UCH-1 (cell line): ENCODE data around the gene RPL38.

DNA sequence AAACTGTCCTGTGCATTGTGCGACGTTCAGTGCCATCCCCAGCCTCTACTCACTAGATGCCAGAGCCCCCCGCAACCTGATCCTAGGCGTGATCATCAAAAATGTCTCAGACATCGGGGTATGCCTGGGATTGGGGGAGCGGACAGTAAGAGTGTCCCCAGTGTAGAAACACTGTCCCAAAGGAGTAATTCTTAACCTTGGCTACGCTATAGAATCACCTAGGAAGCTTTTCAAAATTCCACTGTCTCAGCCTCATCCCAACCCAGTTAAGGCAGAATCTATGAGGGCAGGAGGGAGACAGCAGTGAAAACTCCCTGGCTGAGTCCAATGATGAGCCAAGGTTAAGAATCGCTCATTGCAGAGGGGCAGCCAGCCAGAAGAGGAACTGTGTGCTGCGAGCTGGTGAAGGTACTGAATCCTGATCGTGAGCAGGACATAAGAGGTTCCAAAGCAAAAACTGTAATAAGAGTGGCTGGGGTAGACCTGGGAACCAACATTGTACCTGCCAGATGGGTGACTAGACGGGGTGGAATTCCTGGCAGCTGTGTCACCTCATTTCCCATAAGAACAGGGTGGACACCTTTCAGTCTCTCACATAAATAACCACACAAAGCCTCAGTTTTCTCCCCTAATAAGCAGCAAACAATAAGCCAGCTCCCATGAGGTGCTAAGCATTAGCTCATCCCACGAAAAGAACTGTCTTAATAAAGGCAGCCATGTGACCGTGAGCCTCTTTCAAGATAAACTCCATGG, 290.2 kb downstream of the SOX9 start:
- RRBS: no CpG with 5 or more reads among the region's 13 CpGs

DNA sequence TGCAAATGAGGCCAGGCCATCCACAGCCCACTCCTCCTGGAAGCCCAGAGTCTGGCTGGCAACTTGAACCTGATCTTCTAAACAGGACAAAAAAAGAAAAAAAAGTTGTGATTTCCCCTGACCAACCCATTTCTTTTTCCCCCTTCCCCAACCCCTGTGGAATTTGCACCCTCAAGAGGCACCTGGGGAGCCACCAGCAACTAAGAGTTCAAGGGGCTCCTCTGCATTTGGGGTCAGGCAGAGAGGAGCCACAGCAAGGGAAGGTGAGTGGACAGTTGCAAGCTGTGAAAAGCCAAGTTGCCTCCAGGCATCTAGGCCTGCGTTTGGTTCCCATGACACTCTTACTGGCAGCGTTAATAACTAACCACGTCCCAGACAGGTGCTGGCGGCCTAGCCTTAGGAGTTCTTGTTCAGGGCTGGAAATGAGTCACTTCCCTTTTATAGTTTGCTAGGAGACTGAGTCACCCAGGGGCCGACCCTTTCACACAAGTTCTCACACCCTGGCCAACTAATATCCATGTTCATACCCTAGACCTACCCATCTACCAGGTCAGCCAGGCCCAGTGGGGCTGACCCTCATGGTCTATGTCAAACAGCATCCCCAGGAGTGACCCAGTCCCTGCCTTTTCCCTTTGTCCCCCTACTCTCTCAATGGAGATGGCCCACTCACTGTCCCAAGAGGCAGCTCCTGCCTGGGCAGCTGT, 300.3 kb downstream of the SOX9 start:
- RRBS: no CpG with 5 or more reads among the region's 5 CpGs

- RRBS: no CpG with 5 or more reads among the region's 11 CpGs
These were observed 306.6 kb downstream of the SOX9 start for GRCh38 chr17:72427230-72427927.

- RRBS: no CpG with 5 or more reads among the region's 4 CpGs
These were observed 354.3 kb downstream of the SOX9 start for GRCh38 chr17:72475002-72475566.

DNA sequence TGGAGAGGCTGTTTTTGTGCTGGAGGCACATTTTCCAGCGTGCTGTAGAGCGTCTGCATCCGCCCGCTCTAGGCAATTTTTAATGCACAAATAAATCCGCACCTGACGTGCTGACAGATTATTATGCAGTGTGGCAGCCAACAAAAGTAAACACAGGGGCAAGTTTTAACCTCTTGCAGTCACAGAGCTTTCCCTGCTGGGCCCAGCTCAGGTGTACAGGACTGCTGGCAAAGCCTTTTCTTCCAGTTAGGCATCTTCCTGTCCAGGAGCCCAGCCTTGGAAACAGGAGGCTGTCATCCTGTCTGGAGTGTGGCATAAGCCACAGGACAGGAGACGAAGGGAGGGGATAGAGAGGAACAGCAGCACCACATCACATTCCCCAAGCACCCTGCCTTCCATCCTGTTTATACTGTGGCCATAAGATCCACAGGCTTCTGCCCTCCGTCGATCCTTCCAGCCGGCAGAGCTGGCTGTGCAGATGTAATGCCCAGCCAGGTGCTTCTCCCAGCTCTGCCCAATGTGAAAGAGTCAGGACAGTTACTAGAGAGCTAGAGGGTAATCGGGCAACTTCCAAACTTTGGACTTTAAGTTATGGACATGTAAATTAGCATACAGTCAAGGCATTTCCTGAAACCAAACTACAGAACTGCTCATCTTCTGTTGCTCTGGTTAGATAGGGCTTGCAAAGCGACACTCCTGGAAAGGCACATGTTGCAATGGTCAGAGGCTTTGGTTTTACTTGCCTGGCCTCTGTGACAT, 368.4 kb downstream of the SOX9 start:
- RRBS: no CpG with 5 or more reads among the region's 12 CpGs

- RRBS: no CpG with 5 or more reads among the region's 10 CpGs
These were observed 432.0 kb downstream of the SOX9 start for GRCh38 chr17:72552734-72553307.

DNA sequence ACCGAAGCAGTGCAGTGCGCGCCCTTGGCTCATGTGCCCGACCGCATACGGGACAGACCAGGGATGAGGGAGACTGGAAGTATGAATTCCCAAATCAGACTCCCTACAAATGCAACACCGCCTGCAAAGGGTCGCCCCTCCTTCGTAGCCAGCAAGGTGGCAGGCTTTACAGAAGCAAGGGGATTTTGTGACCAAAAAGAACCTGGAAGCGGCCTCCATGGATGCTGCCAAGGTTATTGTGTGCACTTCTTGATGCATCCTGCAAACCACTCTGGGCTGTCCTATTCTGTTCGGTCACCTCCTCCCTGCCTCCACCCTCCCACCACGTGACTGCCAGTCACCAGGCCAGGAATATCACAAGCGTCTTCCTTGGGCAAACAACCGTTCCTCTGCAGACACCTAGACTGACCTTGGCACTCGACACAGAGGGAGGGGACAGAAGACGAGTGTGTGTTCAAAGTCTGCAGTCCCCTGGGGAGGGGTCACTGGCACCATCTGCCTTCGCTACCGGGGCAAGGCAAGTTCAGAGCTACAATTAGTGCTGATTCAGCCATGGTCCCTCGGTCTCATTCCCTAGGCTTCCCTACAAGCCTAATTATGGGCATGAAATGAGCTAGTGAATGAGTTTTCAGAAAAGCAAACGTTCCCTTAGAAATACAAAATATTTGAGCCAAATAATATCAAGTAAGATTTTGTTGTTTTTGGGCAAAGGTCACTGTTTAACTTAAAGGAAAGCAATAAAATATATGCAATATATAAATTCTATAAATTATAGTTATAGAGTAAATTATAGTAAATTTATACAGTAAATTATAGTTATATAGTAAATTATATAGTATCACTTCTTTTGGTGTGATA, 460.2 kb downstream of the SLC39A11 start:
- RRBS: no CpG with 5 or more reads among the region's 20 CpGs

GRCh38 chr17:72875762-72876111, 216.8 kb downstream of the SLC39A11 start:
- RRBS: no CpG with 5 or more reads among the region's 2 CpGs

DNA sequence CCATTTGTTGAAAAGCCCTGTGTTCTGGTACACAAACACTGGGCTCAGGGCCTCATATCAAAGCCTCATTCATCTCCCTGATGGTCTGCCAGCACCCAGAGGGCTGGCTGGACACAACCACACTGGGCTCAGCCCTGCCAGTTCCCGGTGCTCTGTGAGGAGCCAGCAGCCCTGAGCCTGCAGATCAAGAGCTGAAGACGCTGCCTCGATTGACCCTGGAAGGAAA, 2.6 kb downstream of the SLC39A11 start:
- RRBS: no CpG with 5 or more reads among the region's 3 CpGs

- RRBS: no CpG with 5 or more reads among the region's 3 CpGs
These were observed 4.8 kb downstream of the FAM104A start for GRCh38 chr17:73227333-73227834.

- RRBS: no CpG with 5 or more reads among the region's 6 CpGs
These were observed 5.6 kb downstream of the C17orf80 start for GRCh38 chr17:73237818-73238180.

DNA sequence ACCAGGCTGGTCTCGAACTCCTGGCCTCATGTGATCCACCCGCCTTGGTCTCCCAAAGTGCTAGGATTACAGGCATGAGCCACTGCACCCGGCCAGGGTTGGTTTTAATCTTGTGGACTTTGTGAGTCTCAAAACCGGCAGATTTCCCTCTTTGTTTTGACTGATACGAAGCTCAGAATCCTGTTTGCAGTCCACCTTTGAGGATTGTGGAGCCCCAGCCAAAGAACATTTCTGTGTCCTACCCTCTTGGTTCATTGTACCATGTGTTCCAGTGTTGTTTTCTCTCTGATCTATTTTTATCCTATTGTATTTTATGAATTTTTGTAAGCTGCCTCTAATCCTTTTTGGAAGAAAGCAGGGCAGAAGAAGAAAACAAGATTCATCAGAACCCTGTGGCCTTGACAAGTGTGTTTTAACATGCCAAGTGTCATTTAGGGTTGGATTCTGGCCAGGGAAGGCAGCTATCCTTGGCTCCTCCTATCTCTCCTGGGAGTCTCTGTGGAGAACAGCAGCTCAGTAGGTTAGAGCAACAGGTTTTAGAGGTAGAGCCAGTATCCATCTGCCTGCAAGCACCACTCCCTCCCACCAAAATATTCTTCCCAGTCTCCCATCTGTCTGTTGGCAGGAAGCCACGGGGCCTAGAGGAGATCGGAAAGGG, 16.6 kb upstream of the CPSF4L start:
- RRBS: no CpG with 5 or more reads among the region's 7 CpGs

DNA sequence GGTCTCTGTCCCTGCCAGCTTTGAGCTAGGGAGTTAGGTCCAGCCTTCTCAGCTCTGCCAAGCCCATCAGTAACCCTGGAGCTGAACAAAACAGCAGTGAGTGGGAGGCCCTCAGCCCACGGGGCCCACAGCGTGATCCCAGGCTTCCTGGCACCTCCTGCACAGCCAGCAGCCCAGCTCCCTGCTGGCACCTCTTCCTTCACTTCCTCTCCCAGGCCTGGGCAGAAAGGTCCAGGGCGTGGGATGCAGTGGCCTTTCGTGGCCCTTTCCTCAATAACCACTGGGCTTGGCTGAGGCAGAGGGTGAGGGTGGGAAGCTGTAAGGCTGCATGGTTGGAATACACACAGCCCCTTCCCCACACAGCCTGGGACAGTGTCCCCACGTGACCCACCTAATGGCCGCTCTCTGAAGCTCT, 35.6 kb upstream of the CDC42EP4 start:
- RRBS: no CpG with 5 or more reads among the region's 6 CpGs

DNA sequence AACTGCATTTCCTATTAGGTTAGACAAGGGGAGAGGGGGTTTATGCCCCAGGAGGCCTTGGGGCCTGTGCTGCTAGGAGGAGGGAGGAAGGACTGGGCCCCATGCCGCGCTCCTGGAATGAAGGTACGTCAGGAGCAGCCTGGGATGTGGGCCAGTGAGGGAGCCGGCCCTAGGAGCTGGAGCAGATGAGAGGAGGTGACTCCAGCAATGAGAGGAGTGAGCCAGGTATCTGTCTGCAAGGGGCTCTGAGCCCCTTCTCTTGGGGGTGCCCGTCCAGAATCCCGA, 46.9 kb upstream of the CDC42EP4 start:
- RRBS: no CpG with 5 or more reads among the region's 6 CpGs

DNA sequence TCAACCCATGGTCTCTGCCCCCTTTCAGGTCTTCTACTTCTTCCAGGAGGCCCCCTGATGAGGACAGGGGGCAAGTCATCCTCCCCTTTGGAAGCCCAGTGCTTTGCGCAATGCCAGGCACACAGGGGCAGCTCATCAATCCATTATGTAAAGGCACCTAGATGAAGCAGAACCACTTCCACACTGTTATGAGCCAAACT, 90.2 kb downstream of the SDK2 start:
- RRBS: no CpG with 5 or more reads among the region's 1 CpG

- RRBS: no CpG with 5 or more reads among the region's 5 CpGs
These were observed 106.7 kb upstream of the SDK2 start for GRCh38 chr17:73751032-73751268.

DNA sequence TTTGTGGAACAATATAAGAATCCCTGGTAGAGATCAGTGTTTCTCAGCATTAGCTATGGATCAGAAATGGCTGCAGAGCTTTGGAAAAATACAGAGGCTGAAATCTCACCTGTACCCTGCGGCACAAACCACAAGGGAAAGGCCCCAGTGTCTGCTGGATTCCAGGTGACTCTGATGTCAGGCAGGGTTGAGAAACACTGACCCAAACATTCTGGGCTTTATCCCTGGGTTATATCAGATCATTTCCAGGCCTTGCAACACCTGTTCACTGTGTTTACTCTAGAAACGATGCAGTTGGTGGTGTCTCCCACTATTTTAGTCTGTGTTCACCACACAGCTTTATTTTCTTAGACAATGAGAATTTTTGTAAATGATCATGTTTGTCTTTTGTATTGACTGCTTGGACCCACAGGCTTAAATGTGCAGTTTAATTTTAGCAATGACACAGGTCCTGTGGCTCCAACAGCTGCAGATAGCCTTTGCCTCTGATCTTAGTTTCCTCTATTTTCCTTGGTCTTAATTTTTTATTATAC, 151.5 kb upstream of the SDK2 start:
- RRBS: no CpG with 5 or more reads among the region's 2 CpGs

- RRBS: no CpG with 5 or more reads among the region's 6 CpGs
These were observed 216.3 kb upstream of the SDK2 start for GRCh38 chr17:73860550-73860919.

DNA sequence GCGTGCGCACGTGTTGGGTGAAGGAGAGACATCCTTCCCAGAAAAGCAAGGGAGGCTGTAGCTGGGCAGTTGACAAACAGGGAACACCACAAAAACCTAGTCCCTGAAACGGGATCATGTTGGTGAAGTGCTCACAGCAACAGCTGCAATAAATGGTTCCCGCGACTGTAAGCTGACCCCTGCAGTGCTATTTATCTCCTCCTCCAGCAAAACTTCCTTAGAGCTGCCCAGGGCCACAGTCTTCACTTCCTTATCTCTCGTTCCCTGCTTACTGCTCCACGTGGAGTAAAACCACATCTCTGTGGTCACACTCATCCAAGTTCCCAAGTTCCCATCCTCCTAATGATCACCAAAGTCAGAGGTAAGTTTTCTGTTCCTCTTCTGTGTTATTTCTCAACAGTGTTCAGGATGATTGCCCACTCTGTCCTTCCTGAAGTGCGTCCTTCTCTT, 40.0 kb upstream of the RPL38 start:
- RRBS: no CpG with 5 or more reads among the region's 9 CpGs

- RRBS: 5% methylated on average over 4 of the region's 30 CpGs
These were observed at the start of gene RPL38 for GRCh38 chr17:74203148-74203829. RPL38 (plus strand) TSS chr17:74203678.